ENCODE measurements around the genes GPR160, PRKCI, RPL22L1 and SLC2A2.

GRCh38 chr3:170037392-170038571 lies at the start of gene GPR160:
Gene GPR160, plus strand, starts transcription at chr3:170037995.
- PRO-cap, result unidirectional peak, plus-strand start at chr3:170037998
- RAMPAGE, long total RNA, 4 experiments, result start-site peak on the plus strand in 1 of 4 experiments, at chr3:170038110-170038137 at its widest, 13 reads per replicate

GRCh38 chr3:170128635-170129609 lies 52.6 kb downstream of the PHC3 start:
- PRO-cap, result no peak
- RAMPAGE, long total RNA, 4 experiments, result no peak in any of the 4 experiments

GRCh38 chr3:170221763-170222636 lies at the start of gene PRKCI:
Gene PRKCI, plus strand, starts transcription at chr3:170222424.
- PRO-cap, result unidirectional peak, minus-strand start at chr3:170222055; unidirectional peak, plus-strand start at chr3:170222436
- RAMPAGE, long total RNA, 4 experiments, result no peak in any of the 4 experiments

DNA sequence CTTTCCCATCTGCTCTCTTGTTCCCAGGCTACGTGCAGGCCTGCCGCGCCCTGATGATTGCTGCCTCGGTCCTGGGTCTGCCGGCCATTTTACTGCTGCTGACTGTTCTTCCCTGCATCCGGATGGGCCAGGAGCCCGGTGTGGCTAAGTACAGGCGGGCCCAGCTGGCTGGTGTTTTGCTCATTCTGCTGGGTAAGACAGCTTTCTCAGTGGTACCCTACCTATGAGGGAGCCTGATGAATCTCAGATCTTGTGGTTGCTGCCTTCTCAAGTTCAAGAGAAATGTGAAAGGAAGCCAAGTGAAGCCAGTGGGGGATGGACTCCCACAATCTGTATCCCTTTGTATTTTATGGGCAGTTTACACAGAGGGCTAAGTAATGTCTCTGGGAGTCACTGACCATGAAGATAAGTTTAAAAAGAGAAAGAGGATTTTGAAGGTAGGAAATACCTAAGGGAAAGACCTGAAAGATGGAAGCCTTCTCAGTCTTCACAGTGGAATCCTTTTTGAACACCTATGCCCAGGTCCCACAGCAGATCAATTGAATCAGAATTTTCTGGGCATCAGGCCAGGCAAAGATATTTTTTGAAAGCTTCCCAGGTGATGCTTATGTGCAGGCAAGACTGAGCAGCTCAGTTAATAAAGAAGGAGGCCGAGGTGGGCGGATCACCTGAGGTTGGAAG lies 4.6 kb downstream of the CLDN11 start:
- PRO-cap, result no peak
- RAMPAGE, long total RNA, 4 experiments, result no peak in any of the 4 experiments

GRCh38 chr3:170466830-170467460 lies 48.3 kb downstream of the CLDN11 start:
- PRO-cap, result no peak
- RAMPAGE, long total RNA, 4 experiments, result no peak in any of the 4 experiments

- PRO-cap, result no peak
- RAMPAGE, long total RNA, 4 experiments, result no peak in any of the 4 experiments
These were observed 118.7 kb downstream of the RPL22L1 start for GRCh38 chr3:170751159-170751829.

GRCh38 chr3:170869582-170870659 lies at the start of gene RPL22L1:
Gene RPL22L1, minus strand, starts transcription at chr3:170870195.
- PRO-cap, result bidirectional peak, plus-strand start at chr3:170870250, minus-strand start at chr3:170870195
- RAMPAGE, long total RNA, 4 experiments, result start-site peak on the minus strand in 4 of 4 experiments, at chr3:170870177-170870201 at its widest, 21 to 1,192 reads per replicate

- PRO-cap, result no peak
- RAMPAGE, long total RNA, 4 experiments, result no peak in any of the 4 experiments
These were observed at the start of gene SLC2A2 for GRCh38 chr3:171026381-171027294. Gene SLC2A2, minus strand, starts transcription at chr3:171026720.

DNA sequence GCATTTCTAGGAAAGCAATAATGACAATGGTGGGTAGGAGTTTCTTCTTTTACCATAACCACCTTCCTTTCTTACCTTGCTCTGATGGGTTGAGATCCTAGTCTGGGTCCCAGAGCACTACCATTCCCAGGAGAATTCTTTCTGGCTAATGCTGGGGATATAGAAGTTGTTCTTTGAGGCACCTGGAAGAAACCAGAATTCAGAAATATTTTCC lies 96.9 kb upstream of the SLC2A2 start:
- PRO-cap, result no peak
- RAMPAGE, long total RNA, 4 experiments, result no peak in any of the 4 experiments

GRCh38 chr3:171166966-171167356 lies 140.4 kb upstream of the SLC2A2 start:
- PRO-cap, result no peak
- RAMPAGE, long total RNA, 4 experiments, result no peak in any of the 4 experiments

- PRO-cap, result no peak
- RAMPAGE, long total RNA, 4 experiments, result no peak in any of the 4 experiments
These were observed 198.8 kb downstream of the TNIK start for GRCh38 chr3:171261360-171261945.

- PRO-cap, result no peak
- RAMPAGE, long total RNA, 4 experiments, result no peak in any of the 4 experiments
These were observed 133.7 kb downstream of the PLD1 start for GRCh38 chr3:171676352-171677229.

DNA sequence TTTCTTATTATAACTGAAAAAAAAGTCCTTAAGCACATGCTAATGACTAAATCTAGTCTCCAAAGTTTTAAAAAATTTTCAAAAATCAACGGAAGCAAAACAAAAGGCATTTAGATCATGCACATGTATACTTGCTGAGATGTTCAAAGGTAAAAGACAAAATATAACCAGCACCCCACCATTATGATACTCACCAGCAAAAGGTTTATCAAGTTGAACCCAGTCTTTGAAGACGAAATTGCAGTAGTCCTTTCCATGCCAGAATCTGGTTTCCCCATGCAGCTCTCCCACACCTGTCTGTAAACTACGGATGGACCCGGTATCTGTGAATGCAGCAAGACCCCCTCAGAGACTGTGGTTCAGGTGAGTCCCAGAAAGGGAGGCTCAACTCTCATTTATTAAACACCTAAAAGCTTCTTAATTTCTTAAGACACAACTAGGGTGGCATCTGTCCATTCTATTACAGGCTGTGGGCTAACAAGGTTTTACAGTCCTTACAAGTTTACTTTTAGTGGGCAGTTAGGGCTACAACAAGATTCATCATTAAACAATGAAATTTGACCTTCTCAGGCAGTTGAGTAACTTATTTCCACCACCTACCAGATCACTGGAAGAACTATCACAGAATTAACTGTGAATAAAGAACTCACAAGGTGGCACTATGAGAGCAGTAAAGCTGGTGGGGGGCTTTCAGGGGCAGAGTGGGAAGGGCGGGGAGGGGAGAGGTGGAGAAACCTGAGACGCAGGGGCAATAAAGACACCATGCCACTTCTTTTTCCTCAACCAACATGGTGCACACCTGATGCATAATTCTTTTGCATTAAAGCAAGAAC lies 132.7 kb downstream of the PLD1 start:
- PRO-cap, result no peak
- RAMPAGE, long total RNA, 4 experiments, result no peak in any of the 4 experiments

DNA sequence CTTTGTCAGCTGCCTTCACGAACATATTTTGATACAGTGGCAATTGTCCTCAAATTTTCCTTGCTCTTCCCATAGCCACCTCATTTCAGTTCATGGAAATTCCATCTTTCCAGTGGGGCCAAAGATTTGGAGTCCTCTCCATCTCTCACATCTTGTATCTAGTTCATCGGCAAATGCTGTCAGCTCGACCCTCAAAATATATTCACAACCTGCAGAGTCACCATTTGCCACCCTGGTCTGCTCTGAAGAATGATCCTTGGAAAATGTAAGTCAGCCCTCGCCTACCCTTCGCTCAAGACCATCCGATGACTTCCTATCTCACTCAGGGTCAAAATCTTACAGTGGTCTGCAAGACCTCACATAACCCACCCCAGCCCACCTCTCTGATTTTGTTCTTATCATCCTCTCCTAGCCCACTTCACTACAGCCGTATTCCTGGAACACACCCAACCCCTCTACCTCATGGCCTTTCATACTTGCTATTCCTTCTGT lies 127.2 kb downstream of the PLD1 start:
- PRO-cap, result no peak
- RAMPAGE, long total RNA, 4 experiments, result no peak in any of the 4 experiments

- PRO-cap, result no peak
- RAMPAGE, long total RNA, 4 experiments, result no peak in any of the 4 experiments
These were observed 65.9 kb downstream of the PLD1 start for GRCh38 chr3:171744209-171744968.

DNA sequence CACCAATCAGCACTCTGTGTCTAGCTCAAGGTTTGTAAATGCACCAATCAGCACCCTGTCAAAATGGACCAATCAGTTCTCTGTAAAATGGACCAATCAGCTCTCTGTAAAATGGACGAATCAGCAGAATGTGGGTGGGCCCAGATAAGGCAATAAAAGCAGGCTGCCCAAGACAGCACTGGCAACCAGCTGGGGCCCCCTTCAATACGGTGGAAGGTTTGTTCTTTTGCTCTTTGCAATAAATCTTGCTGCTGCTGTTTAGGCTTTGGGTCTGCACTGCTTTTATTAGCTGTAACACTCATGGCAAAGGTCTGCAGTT lies 63.6 kb downstream of the PLD1 start:
- PRO-cap, result no peak
- RAMPAGE, long total RNA, 4 experiments, result no peak in any of the 4 experiments

GRCh38 chr3:171753965-171754559 lies 56.2 kb downstream of the PLD1 start:
- PRO-cap, result no peak
- RAMPAGE, long total RNA, 4 experiments, result no peak in any of the 4 experiments

- PRO-cap, result no peak
- RAMPAGE, long total RNA, 4 experiments, result no peak in any of the 4 experiments
These were observed 34.2 kb downstream of the PLD1 start for GRCh38 chr3:171776001-171776468.

DNA sequence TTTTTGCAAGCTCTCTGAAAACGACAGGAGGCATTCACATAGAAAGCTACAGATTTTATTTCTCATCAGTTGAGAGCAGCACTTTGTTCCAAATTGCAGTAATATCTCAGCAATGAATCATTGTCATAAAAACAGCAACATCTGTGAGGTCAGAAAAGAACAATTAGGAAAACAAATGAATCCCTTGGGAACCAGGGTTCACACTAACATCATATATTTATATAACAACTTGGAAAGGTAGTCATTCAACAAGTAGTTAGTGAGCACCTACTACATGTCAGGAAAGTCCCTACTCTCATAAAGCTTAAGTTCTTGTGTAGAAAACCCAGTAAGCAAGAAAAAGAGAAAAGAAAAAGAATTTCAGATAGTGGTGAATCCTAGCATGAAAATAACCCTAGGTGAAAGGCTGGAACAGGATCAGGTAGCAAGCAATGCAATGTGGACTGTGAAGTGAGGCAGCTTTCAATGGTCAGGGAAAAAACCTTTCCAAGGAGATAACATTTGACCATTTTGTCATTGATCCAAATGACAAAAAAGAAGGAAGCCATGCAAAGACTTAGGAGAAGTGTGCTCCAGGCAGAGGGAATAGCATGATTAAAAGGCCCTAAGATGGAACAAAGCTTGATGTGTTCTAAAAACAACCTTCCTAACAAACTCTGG lies 8.2 kb downstream of the PLD1 start:
- PRO-cap, result no peak
- RAMPAGE, long total RNA, 4 experiments, result no peak in any of the 4 experiments

- PRO-cap, result unidirectional peak, plus-strand start at chr3:171806338
- RAMPAGE, long total RNA, 4 experiments, result no peak in any of the 4 experiments
These were observed 4.0 kb downstream of the PLD1 start for GRCh38 chr3:171805993-171806981.